ENCODE data around the genes SH2D7, CIB2 and CRABP1.

DNA sequence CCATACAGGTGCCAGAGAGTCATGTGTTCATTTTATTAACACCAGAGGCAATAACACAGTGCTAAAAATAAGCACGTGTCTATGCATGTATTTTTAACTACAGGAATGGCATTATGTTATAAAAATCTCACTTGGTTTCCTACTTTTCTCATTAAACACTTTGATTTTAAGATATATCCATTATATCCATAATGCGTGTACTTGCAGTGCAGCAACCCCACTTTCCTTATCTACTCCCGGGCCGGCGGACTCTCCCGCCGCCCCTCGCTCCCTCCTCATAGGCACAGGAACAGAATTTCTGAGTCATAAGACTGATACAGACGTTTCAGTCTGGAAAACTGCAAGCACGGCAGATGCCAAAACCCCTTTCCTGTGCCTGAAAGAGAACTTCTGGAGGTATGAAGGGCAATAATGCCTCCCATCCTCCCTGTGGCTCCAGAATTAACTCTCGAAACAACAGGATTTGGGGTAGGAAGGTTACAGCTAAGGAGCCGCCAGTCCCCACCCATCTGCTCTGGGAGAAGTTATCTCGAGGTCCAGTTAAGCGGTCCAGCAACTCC lies 22.3 kb upstream of the PSTPIP1 start:
- RRBS = no CpG with 5 or more reads among the region's 14 CpGs

- RRBS = no CpG with 5 or more reads among the region's 9 CpGs
Measured at GRCh38 chr15:77021907-77022573, 27.1 kb downstream of the PSTPIP1 start.

GRCh38 chr15:77106904-77107824 lies 36.3 kb upstream of the TSPAN3 start:
- RRBS = no CpG with 5 or more reads among the region's 10 CpGs

DNA sequence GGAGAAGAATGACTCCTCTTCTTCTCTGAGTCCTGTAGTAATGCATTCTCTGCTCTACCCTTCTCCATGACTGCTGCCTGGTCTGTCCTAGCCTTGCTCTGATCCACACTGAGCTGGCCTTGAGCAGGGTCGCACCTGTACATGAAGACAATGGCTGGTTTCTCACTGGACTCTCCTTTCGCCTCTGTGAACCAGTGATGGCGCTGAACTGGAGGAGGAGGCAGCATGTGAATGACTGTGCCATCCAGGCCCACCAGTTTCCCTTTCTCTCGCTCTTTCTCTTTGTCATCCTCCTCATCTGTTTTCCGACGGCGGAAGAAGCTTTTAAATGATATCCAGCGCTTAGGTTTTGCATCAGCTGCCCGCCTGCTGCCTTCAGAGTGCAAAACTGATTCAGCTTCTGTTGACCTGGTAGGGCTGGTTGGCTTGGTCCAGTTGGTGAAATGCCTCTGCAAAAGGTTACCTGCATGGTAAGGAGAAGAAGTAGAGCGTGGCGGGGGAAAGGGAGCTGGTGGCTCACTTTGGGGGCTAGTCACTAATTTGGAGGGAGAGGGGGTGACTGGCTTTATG lies 108.0 kb upstream of the TSPAN3 start:
- RRBS = no CpG with 5 or more reads among the region's 11 CpGs

DNA sequence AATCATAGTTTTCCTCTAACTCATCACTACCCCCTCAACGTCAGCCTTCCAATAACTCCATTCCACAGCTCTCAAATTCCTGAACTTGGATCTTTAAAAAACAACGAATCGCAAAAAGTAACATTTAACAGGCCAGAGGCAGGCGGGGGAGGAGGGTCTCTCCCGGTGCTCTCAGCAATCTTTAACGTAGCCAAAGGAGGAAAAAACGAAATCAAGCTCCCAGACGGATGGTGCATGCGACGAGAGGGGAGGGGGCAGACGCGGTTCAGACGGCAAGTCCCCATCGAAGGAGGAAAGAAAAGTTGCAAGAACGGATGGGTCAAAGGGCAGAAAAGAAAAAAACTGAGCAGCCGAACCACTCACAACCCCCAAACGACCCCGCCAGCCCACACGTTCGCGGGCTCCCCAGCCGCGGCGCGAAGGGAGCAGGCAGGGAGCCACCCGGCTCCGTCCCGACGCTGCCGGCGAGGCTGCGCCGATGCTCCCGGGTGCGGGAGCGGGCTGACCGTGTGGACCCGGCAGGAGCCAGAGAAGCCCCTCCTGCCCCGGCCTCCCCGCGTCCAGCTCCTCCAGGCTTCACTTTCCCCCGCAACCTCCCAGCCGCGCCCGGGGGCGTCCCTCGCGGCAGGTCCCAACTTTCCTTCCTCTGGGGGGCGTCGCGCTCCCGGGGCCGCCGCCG lies 705 bp downstream of the PEAK1 start:
- RRBS = under 1% methylated on average over 17 of the region's 55 CpGs

DNA sequence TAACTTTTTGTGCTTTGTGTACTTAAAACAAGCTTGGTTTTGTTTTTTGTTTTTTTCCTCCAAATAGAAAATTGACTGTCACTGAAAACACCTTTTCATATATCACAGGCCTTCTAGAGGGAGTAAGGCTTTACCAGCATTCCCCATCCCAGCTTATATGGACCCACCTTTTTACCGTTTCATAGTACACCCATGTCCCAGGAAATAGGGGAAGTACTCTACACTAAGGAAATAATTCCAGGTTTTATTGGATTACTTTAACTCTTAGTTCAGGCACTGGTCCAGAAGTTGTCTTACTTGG lies 26.1 kb downstream of the HMG20A start:
- RRBS = no CpG with 5 or more reads among the region's 1 CpG

GRCh38 chr15:77528898-77529493 lies 103.7 kb downstream of the LINGO1 start:
- RRBS = no CpG with 5 or more reads among the region's 16 CpGs

- RRBS = no CpG with 5 or more reads among the region's 2 CpGs
Measured at GRCh38 chr15:78049586-78049976, 27.9 kb downstream of the TBC1D2B start.

DNA sequence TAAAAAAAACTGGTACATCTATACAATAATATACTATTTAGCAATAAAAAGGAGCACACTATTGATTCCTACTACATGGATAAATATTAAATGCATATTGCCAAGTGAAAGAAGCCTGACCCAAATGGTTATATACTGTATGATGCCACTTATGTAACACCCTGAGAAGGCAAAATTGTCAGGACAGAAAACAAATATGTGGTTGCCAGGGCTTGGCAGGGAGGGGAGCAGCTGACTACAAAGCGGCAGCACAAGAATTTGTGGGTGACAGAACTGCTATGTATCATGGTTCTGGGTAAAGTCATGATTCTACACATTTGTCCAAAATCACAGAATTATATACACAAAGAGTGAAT lies 22.6 kb downstream of the TBC1D2B start:
- RRBS = no CpG with 5 or more reads among the region's 1 CpG

DNA sequence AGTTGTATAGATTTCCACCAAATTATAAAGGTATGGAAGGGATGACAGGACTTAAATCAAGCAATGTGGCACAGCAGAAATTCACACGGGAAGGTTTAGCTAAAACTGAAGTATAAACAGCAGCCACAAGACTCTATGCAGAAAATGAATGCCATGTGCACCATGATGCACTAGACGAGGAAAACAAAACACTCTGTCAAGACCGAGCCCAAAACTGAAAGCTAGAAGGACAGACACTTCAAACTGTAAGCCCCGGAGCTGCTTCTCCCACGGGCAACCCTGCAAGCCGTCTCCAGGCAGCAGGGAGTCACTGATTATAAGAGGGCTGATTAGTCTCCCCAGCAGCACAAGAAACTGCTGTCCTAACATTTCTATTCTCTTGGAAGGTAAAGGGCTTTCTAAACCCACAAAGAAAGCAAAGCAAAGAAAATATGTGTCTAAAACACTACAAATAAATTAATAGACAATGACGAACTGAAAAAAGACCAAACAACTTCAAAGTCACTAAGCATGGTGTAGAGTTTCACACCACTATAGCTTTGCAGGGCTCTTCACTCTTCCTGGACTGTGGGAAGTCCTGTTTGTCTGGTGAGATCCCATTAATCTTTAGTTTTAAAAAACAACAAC lies 15.6 kb downstream of the TBC1D2B start:
- RRBS = no CpG with 5 or more reads among the region's 7 CpGs

DNA sequence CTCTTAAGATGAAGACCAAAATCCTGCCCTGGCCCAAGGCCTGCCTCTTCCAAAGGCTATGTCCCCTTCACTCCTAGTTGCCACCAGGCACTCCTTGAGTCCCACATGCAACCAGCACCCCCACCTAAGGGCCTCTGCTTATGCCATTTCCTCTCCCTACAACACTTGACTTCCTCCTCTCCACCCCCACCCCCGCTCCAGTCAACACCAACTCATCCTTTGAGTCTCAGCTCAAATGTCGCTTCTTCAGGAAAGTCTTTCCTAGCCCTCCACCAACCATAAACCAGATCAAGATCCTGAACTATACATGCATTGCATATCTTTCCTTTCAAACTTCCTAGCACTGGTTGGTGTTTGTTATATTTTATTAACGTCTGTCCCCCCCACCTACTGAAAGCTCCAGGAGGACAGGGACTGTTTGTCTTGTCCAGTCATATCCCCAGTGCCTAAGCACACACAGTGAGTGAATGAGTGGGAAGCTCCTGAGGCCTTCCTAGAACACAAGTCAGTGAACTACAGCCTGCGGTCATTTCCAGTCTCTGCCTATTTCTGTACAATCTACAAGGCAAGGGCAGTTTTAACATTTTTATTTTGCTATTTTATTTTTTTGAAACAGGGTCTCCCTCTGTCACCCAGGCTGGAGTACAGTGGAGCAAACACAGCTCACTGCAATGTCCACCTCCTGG lies 7.3 kb downstream of the TBC1D2B start:
- RRBS = no CpG with 5 or more reads among the region's 4 CpGs

DNA sequence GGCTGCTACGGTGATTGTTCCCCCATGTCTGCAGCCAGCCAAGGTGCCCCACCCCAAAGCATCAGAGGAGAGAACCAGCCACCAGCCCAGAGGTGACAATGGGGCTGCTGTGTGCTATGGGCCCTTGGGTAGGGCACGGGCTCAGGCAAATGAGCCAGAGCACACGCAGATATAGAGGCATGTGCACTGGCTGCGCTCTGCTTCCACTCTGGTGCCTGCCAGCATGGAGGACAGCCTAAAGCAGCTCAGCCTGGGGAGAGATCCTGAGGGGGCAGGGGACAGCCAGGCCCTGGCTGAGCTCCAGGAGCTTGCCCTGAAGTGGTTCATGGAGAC lies at the start of gene SH2D7:
SH2D7 (plus strand) TSS at position 200 of the 333 bp plus-strand sequence.
- RRBS = no CpG with 5 or more reads among the region's 4 CpGs

DNA sequence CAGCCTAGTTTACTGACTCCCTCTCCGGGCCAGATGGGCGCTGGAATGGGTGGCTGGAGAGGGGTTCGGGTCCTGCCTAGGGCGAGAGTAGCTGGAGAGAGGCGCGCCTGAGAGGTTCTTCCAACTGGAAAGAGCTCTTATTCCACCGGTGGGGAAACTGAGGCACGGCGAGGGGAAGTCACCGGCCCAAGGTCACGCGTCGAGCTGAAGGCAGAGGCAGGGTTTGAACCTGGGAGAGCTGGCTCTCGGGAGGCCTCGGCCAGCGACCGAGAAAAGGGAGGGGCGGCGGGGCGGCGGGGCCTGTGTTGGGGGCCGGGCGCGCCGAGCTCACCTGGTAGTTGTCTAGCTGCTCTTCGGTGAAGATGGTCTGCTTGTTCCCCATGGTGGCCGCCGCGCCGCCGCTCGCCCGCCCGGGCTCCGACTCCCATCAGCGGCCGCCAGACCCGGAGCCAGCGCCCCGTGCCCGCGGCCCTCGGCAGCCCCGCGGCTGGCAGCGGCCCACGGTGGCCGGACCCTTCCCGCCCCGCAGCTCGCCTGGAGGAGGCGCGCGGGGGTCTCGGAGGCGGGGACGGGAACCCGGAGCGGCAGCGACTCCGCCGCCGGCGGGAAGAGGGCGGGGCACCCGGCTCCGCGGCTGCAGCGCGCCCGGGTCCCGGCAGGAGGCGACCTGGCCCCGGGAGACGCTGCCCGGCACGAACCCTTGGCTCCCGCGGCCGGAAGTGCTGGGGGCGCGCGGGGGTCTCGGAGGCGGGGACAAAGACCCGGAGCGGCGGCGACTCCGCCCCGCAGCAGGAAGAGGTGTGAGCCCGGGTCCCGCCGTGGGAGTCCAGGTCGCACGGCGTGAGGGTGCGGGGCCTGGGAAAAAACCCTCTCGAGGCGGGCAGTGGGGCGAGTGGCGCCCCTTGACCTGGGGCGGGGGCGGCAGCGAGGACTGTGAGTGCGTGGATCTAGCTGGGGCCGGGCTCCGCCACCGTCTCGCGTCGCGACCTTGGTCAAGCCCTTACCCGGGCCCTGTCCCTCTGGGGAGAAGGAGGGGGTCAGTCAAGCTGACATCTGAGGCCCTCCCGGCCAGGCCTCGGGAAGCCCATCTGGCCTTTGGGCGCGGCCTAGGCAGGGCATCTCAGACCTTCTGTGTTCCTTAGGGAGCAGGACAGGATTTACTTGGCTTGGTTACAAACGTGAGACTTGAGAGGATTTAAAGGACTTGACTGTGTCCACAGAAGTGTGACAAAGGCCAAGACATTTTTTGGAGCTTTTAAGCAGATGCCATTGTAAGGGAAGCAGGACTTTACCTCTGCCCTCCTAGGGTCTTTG lies at the start of gene CIB2:
CIB2 (minus strand) TSS at position 612 of the 1,314 bp plus-strand sequence.
- RRBS = 5% methylated on average over 50 of the region's 119 CpGs

DNA sequence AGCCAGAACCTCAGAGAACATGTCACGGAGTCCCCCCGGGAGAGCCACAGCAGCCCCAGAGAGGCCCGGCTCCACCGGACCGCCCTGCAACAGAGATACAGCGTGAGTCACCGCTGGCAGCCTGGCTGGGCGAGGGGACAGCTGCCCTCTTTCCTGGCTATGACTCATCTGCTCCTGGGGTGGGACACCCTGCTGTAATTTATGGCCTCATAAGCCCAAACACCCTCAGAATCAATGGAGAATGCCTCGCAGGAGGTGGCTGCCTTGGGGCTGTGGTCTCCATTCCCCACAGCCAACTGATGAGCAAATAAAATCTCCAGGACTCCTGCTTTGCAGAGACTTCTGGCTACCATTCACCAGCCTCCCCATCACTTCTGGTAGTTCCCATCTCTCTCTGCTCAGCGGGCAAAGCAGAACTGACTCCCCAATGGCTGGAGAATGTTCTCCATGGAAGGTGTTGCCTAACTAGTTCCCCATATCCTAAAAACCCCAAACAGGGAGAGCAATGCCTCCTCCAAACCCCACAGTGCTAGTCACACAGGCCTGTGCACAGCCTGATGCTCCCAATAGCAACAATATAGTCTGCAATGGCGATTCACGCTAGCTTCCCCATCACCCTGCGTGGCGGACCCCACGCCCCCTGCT lies 21.6 kb downstream of the ACSBG1 start:
- RRBS = no CpG with 5 or more reads among the region's 15 CpGs

GRCh38 chr15:78339992-78340794 lies at the start of gene CRABP1:
Gene CRABP1, plus strand, starts transcription at chr15:78340353.
- RRBS = 2% methylated on average over 12 of the region's 59 CpGs

DNA sequence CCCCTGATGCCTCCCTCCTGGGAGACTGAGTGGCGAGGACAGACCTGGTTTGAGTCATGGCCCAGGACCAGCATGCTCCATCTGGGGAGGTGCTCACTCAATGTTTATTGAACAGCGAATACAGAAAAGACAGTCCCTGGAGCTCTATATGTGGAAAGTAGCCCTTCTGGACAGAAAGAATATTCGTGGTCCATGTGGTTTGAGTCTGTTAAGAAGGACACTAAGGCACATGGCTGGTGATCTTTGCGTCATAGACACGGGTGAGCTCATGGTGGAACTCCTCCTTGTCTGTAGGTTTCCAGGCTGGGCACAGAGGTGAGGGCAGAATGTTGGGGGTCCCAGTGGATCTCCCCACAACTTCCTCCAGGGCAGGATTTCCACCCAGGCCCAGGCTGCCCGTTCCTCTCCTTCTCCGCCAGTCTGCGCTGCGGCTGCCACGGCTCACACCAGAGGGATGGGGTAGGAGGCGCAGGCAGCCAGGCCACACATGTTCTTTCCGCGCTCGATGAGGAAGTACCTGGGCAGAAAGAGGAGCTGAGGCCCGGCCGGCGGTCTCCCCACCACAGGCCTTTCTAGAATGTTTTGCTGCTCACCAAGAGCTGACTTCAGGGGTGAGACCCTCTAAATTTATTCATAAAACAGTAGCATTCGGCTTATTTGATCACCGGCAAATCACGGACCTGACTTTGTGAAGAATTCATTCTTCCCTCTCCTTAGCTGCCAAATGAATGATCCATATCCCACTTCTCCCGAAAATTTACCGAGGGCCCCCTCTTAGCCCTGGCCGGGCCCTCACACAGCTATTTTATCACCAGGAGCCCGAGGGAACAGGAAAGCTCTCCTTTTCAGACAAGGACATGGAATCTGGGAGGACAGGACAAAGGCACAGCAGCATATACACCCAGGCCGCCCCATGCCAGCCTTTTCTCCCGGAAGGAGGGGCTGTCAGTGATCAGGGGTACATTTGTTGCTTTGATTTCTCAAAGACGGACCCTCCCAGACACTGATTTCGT lies 22.9 kb downstream of the CTSH start:
- RRBS = no CpG with 5 or more reads among the region's 28 CpGs

DNA sequence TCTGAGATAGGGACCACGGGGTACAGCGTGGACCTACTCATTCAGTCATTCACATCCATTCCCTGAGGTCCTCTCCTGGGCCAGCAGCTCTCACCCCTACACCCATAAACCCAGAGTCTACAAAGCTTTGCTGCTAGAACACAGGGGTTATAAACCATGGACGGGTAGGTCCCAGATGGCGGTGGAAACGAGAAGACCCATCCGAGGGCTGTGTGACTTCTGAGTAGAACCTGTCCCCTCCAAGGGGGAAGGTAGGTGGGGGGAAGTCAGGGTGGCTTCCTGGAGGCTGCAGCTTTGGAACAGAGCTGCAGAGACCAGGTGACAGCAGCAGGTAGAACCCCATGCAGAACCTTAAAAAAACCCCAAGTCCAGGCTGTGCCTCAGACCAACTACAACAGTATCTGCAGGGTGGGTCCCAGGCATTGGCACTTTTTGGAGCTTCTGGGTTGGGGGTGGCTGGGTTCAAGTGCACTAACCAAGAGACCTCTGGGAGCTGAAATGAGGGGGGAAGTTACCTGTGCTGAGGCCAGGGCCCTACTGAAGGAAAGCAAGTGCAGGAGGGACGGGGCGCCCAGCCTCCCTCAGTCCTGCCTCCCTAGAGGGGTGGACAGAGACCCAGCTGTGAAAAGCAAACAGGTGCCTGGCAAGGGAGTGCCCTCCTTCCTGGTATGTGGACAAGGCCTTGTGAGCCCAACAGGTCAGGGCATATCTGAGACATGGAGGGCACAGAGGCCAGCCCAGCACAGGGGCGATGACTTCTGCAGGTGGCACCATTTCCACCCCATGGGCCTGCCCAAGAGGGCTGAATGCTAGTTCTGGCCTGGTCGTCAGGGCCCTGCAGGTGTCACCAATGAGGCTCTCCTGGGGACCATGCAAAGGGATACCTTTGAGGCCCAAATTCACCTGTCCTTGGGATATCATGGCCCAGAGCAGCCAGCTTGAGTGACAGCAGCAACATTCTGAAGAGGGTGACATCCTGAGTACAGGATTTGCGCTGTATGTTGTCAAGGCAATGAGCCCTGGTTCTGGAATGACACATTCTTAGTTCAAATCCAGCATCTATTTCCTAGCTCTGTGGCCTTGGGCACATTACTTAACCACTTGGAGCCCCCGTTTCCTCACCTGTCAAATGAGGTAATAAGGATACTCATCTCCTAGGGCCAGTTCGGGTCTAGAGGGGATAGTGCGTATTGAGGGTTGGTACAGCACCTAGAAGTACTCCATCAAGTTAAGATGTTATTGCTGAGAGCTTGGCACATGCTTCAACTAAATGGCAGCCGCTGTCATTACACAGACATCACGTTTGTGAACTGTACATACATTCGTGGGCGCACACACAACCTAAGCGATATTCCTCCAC lies 18.7 kb downstream of the CTSH start:
- RRBS = no CpG with 5 or more reads among the region's 19 CpGs

GRCh38 chr15:78979614-78980172 lies 34.8 kb upstream of the CTSH start:
- RRBS = no CpG with 5 or more reads among the region's 10 CpGs

GRCh38 chr15:79243760-79244175 lies 38.8 kb upstream of the ANKRD34C start:
- RRBS = no CpG with 5 or more reads among the region's 8 CpGs

DNA sequence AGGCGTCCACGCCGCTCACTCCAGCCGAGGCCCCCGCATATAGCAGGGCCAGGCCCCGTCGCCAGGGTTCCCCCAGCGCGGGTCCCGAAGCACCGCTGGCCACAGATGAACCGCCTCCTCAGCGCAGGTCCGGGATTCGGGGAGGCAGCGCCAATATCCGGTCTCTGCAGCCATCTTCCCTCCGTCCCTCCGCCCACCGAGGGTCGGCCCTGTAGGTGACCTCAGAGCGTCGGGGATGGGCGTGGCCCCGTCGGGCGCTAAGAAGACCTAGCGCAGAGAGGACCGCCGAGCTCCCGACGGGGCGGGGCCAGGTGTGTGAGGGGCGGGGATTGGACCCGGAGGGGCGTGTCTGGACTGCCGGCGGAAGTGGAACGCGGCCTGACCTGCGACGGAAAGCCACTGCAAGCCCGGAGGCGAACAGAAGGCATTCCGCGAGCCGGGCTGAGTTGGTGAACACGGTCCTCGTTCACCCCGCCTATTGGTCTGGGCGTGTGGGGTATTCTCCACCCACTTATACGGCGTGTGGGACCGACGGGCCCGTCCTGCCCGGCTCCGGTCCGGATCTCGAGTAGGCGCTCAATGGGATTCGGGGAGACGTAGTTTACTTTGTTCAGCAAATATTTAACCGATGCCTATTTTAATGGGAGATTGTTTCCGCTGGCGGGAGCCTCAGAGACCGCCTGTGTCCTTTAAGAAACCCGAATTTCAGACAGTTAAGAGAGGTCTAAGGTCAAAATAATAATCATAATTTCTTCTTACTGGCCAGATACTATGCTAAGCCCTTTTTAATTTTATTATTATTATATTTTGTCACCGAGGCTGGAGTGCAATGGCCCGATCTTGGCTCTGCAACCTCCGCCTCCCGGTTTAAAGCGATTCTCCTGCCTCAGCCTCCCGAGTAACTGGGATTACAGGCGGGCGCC lies 27.0 kb upstream of the MTHFS start:
- RRBS = 2% methylated on average over 7 of the region's 76 CpGs